Bronchial lymph node (tissue), 1 donor: Measurements from ENCODE around the gene PARK7.

DNA sequence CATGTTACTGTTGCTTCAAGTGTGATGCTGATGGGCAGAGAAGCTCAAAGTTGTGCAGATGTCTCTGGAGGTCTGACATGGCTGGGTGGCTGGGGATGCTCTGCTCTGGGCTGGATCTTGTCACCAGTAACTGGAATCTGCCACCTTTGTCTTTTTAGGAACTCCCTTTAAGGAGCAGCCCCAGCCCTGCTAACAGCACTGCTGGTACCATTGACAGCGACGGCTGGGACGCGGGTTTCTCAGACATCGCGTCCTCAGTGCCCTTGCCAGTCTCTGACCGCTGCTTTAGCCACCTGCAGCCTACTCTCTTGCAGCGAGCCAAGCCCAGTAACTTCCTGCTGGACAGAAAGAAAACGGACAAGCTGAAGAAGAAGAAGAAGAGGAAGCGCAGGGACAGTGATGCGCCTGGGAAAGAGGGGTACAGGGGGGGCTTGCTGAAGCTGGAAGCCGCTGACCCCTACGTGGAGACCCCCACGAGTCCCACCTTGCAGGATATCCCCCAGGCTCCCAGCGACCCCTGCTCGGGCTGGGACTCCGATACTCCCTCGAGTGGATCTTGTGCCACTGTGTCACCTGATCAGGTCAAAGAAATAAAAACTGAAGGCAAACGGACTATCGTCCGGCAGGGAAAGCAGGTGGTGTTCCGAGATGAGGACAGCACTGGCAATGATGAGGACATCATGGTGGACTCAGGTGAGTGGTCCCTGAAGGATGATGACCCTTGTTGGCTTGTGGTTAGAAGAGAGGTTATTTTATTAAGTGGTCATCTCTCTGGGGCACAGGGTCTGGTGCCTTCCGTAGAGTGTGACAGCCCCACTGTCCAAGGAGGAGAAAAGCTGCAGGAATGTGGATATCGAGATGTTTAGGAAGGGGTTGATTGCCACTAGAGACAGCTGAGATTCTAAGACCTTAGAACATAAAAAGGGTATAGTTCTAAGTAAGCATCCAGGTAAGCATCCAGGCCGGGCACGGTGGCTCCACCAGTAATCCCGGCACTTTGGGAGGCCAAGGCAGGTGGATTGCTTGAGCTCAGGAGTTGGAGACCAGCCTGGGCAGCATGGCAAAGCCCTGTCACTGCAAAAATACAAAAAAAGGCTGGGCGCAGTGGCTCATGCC, 4.7 kb upstream of the THAP3 start:
- PRO-cap, result no peak

- PRO-cap, result no peak
Observed at GRCh38 chr1:6621403-6622223, 3.1 kb upstream of the THAP3 start.

- PRO-cap, result no peak
Observed at GRCh38 chr1:6667170-6667769, 34.3 kb downstream of the DNAJC11 start.

- PRO-cap, result no peak
Observed at GRCh38 chr1:6826891-6827511, 41.7 kb downstream of the CAMTA1 start.

DNA sequence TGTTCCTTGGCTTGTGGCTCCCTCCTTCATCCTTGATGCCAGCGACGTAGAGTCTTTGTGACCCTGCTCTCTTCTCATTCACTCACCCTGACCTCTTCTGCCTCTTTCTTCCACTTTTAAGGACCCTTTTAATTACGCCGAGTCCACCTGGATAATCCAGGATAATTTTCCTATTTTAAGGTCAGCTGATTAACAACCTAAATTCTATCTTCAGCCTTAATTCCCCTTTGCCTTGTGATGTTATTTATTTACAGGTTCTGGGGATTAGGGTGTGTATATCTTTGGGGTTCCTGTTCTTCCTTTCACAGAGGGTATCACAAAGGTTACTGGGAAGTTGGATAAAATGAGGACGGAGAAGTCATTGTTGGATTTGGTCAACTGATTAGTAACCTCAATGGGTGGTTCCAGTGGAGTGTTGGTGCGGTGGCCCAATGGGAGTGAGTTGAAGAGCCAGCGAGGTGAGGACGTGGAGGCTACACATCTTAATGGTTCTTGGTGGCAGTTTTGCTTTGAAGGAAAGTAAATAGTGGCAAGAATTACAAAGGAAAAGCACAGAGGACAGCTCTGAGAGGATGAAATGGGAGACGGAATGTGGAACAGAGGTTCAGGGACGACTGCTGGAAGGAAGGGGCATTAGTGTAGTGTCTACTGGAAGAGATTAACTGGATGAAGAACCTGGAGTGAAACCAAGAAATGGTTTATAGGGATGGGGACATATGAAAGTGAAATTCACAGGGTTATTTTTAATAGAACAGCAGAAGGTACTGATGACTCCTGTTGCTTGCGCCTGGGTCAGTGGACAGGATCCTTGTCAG, 56.0 kb downstream of the CAMTA1 start:
- PRO-cap, result no peak

- PRO-cap, result no peak
Observed at GRCh38 chr1:7573978-7574845, 196.9 kb upstream of the VAMP3 start.

DNA sequence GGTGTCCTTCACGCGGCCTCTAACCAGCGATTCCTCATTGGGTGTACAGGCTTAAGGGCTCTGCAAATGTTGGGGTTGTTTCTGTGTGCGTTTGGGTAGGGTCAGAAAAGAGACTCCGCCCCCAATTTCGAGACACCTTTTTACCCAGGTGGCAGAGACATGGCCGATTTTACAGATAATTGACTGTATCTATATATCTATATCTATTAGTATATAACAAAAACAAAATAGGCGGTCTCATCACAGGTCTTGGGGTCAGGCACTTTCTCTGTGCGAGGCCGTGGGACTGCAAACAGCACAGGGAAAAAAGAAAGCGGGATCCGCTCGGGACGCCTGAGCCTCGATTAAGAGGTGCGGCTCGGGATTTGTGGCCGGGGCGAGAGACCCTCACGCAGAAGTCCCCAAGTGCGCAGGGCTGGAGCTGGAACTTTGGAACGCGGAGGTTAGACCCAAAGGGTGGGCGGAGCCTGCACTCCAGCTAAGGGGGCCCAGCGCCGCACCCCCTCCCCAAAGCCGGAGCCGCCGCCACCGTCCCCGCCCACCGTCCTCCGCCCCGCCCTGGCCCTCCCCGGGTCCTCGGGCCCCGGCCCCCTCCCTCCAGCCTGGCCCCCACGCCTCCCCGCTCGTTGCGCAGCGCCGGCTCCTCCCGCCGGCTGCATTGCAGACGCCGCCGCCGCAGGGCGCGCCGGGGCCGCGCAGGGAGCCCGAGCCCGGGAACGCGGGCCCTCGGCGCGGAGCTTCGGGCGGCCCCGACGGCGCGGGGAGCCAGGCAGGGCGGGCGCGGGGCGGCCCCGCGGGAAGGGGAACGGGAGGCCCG, 67.4 kb upstream of the VAMP3 start:
- PRO-cap, result no peak

DNA sequence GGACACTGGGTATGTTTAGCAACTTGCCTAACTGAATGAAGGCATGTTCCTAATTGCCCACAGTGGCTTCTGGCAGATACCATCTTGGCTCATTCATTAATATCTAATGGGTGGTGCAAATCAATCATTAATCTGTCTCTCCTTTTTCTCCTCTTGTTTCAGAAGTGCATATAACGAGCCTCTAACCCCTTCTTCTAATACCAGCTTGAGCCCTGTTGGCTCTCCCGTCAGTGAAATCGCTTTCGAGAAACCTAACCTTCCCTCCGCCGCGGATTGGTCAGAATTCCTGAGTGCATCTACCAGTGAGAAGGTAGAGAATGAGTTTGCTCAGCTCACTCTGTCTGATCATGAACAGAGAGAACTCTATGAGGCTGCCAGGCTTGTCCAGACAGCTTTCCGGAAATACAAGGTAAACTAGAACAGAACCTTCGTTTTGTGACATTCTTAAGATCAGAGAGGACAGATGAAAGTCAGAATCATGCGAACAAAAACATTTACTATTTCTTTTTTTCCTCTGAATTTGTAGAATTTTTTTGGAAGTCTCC, 25.3 kb upstream of the VAMP3 start:
- PRO-cap, result no peak

GRCh38 chr1:7961383-7962395, at the start of gene PARK7:
TSS of gene PARK7 (plus strand) at chr1:7961711.
- PRO-cap, result bidirectional peak, plus-strand start at chr1:7961681, minus-strand start at chr1:7961456; unidirectional peak, plus-strand start at chr1:7961954; unidirectional peak, plus-strand start at chr1:7962023; bidirectional peak, plus-strand start at chr1:7962350, minus-strand start at chr1:7962163

DNA sequence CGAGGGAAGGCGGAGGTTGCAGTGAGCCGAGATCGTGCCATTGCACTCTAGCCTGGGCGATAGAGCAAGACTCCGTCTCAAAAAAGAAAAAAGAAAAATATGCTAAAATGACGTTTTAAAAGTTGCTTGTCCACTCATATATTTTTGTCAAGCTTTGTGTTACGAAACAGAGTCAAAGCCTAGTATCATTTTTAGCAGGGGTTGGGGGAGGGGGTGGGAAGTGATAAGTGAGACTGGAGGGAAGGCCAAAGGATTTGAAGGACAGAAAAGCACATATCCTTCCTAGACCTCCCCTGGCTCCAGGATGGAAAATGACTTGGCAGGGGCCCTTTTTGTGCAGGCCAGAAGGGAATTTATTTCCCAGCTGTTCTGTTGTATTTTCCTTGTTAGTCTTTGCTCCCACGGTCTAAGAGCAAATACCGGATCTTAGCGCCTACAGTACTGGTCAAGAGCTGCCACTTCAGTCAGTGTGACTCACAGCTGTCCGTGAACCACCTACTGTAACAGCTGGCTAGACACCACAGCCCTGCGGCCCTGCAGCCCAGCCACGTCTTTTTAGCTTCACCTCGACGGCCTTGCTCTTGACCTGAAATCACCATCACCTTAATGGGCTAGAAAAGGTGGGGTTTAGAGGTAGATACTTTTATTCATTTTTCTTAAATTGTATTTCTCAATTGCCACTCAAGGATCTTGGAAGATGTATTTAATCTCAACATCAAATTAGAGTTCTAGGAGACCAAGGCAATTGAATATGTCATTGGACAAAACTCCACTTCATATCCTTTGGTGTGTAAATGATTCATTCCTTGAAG, 51.0 kb upstream of the ERRFI1 start:
- PRO-cap, result no peak

- PRO-cap, result no peak
Observed at GRCh38 chr1:8082878-8083342, 56.8 kb upstream of the ERRFI1 start.

DNA sequence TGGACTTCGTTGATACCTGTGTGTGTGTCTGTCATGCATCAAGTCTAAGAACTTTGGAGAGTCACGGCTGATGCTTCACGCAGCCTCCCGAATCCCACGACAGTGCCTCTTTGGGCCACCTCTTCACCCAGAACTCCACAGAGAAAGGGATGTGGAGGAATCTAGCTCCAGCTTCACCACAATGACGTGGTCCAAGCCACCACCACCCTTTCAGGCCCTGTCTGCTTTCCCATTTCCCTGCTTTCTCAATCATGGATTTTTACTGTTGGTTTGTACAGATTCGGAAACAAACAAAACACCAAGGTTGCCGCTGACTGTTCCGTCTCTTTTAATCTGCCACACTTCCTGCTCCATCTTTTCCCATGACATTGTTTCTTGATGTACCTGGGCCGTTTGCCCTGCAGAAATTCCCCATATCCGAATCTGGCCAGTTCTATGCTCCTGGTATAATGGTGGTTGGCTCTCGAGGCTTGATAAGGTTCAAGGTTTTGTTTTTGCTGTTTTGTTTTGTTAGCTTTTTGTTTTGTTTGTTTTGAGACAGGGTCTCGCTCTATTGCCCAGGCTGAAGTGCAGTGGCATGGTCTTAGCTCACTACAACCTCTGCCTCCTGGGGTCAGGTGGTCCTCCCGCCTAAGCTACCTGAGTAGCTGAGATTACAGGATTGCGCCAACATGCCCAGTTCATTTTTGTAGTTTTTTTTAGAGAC, 108.9 kb upstream of the ERRFI1 start:
- PRO-cap, result no peak

- PRO-cap, result bidirectional peak, plus-strand start at chr1:8148165, minus-strand start at chr1:8148003
Observed at GRCh38 chr1:8147742-8148463, 121.8 kb upstream of the ERRFI1 start.

- PRO-cap, result no peak
Observed at GRCh38 chr1:8189685-8190336, 128.1 kb upstream of the SLC45A1 start.

- PRO-cap, result unidirectional peak, plus-strand start at chr1:8217311; bidirectional peak, plus-strand start at chr1:8217517, minus-strand start at chr1:8217430
Observed at GRCh38 chr1:8216672-8217939, 100.8 kb upstream of the SLC45A1 start.

GRCh38 chr1:8359775-8360830, 42.2 kb downstream of the SLC45A1 start:
- PRO-cap, result no peak

- PRO-cap, result no peak
Observed at GRCh38 chr1:8363503-8363789, 45.5 kb downstream of the SLC45A1 start.

- PRO-cap, result no peak
Observed at GRCh38 chr1:8399517-8400083, 81.7 kb downstream of the SLC45A1 start.

DNA sequence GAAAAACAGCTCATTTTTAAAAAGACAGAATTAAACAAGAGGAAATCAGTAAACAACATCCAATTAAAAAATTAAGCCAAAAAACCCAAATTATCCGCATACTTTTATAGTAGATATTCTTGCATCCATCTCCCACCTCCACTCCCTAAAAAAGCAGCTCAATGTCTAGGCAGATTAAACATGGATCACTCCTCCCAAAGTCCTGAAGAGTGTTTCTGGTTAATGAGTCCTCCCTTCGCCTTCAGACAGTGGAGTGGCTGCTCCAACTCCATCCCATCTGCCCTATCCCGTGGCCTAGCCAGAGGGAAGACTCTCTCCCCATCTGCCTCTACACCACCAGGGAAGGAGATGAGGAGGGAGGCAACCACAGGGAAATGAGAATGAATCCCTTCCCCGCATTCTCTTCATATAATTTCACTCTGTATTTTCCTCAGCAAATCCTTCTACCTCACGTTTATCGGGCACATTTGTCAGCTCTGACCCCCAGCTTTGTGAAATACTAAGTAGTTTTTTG, 103.8 kb downstream of the SLC45A1 start:
- PRO-cap, result bidirectional peak, plus-strand start at position 339 of the sequence, minus-strand start at position 279 of the sequence

DNA sequence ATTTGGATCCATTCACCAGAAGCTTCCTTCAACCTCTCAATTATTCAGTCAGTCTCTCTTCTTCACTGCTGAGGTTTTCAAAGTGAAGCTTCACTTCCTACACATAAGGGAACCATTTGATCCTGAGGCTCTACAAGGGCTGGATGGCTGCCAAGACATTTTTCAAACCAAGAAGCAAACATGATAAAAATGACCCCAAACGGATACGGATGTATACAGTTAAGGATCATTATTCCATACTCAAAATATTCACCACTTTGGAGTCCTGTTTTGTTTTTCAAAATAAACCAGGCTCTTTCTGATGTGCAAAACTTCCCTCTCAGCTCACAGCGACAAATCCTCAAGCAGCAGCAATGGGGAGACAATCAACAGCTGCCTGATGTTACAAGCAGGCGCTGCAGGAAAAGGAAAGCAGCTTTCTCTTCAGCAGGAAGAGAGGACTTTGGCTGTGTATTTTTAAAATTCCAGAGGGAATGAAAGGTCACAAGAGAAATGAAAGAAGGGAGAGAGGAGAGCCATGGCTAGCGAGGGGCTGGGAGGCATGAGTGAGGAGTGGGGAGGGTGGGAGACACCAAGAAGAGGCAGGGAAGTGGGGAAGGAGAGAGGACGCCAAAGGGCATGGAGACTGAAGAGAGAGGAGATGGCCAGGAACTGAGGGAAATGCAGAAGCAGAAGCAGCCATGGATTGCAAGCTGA, 145.4 kb downstream of the SLC45A1 start:
- PRO-cap, result no peak